T47D (cell line): ENCODE results near the genes C20orf203, ACTL10 and CHMP4B.

DNA sequence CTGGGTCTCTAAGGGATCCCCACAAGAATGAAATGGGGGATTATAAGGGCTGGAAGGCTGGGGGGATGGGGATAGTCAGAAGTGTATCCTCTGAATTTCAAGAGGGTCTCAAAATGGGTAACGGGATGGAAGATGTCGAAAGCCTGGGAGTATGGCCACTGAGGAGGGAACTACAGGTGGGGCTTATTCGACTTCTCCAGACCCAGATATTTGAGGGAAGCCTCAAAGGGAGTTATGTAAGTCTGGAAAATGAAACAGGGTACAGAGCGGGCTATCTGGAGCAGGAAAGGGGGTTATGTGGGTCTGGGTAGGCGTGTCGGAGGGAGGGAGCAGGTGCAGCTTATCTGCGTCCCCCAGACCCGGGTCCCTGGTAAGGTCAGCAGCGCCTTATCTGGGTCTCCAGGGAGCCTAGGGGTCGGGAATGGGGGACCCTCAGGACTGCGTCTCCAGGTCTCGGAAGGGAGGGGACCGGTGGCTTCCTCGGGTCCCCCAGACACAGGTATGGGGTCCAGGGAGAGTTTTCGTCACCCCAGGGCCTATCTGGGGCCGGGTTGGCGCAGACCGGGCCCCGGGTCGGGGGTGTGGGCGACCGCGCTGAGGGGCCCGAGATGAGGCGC, 502 bp downstream of the PLAGL2 start:
- RRBS: 2% methylated on average over 15 of the region's 25 CpGs

DNA sequence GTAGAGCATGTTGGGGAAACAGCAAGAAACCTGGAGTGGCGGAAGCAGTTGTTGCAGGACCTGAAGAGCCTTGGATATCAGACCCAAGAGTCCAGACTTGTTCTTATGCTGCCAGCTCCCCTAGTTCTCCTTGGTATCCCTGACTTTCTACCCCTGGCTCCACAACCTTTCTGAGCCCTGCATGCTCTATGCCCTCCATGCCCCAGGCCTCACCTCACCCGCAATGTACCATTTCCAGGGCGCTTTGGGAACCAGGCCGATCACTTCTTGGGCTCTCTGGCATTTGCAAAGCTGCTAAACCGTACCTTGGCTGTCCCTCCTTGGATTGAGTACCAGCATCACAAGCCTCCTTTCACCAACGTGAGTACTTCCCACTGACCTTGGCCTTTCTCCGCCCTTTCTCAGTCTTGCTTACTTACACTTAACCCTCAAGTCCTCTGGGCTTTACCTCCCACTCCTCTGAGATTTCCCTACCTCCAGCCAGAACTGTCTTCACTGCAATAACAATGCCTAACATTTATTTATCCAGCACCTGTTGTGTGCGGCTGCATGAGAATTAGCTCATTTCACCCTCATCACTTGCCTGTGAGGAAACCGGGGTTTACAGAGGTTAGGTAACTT, 2.3 kb downstream of the POFUT1 start:
- RRBS: no CpG with 5 or more reads among the region's 9 CpGs

- RRBS: no CpG with 5 or more reads among the region's 7 CpGs
These were observed 2.0 kb downstream of the ASXL1 start for GRCh38 chr20:32360082-32360558.

GRCh38 chr20:32428060-32428549, 70.0 kb downstream of the ASXL1 start:
- RRBS: no CpG with 5 or more reads among the region's 6 CpGs

GRCh38 chr20:32433358-32433822, 75.3 kb downstream of the ASXL1 start:
- RRBS: 93% methylated on average over 1 of the region's 14 CpGs

DNA sequence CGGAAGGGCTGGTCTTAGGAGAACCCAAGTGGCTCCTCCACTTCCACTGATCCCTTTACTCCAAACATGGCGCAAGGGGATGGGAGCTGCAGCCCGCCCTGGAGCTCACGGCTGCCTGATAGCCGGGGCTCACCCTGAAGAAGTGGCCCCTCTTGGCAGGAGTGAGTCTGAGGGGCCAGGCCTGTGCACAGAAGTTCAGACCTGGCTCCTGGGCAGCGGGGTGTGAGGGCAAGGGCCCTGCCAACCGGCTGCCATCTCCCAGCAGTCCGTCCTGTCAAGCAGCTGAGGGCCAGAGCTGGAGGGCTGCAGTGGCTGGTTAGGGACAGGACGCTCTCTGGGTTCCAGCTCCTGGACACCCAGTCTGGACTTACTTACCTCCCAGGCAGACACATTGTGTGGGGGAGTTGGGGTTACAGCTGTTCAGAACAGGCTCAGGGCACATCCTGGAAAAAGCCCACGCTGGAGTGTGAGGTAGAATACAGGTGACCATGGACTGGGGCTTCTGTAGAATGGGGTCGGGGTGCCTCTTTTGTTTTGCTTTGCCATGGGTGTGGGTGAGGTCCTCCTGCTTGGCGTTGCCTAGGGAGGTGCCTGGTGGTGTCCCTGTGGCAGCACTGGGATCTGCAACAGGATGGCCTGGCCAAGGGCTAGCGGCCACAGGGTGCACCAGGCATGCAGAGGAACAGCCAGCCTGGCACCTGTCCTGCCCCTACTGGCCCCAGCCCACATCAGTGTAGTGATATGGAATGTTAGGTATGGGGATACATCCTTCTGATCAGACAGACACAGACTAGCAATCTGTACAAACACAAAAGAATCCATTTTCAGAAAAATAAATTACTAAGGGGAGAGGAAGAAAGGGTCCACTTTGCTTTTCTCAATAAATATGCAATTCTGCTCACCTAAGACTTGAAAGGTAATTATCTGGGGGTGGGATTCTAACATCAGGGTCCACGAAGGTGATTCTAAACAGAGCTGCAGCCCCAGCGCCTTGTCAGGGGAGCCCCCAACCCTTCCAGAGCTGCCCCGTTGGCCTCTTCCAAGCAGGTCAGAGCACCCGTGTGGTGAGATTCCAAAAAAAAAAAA, 88.5 kb downstream of the ASXL1 start:
- RRBS: 86% methylated on average over 6 of the region's 17 CpGs

GRCh38 chr20:32474504-32475022, 110.6 kb downstream of the NOL4L start:
- RRBS: 40% methylated on average over 1 of the region's 18 CpGs

DNA sequence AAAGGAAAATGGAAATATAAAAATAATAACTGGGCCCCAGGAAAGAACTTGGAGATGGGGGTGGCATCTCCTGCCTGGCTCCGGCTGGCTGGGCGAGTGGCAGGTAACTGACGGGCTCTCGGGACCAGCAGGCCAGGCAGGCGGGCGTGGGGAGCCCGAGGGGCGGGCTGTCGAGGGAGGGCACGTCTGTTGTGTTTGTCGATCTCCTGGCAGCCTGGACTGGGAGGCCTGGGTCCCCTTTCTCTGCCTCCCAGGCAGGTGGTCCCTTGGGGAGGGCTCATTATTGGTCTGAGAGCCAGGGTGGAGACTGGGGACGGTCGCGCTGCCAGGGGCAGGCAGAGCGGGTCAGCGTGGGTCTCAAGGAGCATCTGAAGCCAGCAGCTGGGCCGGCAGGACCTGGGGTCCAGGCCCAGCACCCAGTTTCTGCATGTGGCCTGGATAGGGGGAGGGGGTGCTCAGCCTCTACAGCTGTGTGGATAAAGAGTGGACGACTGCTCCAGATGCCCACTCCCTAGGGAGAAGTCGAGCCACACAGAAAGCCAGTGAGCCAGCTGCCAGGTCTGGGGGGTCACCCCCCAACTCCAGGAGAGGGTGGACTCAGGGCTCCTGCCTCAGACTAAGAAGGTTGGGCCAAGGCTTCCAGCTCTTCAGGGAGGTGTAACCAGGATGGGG, 3.0 kb downstream of the NOL4L start:
- RRBS: no CpG with 5 or more reads among the region's 19 CpGs

DNA sequence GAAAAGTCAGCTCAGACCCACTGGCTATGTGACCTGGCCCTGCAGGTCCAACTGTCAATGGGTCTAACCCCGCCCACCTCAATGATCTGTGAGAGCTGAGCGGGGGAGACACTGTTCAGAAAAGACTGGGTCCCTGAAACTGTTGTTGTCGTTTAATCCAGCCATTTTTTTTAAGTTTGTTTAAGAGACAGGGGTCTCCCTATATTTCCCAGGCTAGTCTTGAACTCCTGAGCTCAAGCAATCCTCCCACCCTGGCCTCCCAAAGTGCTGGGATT, at the start of gene C20orf203:
TSS of gene C20orf203 (minus strand) at position 30 of the 275 bp plus-strand sequence.
- RRBS: no CpG with 5 or more reads among the region's 3 CpGs

- RRBS: no CpG with 5 or more reads among the region's 12 CpGs
These were observed 15.5 kb downstream of the DNMT3B start for GRCh38 chr20:32777527-32778199.

- RRBS: no CpG with 5 or more reads among the region's 13 CpGs
These were observed 36.1 kb downstream of the SUN5 start for GRCh38 chr20:32968163-32968479.

GRCh38 chr20:32982702-32983406, 21.4 kb downstream of the SUN5 start:
- RRBS: no CpG with 5 or more reads among the region's 7 CpGs

DNA sequence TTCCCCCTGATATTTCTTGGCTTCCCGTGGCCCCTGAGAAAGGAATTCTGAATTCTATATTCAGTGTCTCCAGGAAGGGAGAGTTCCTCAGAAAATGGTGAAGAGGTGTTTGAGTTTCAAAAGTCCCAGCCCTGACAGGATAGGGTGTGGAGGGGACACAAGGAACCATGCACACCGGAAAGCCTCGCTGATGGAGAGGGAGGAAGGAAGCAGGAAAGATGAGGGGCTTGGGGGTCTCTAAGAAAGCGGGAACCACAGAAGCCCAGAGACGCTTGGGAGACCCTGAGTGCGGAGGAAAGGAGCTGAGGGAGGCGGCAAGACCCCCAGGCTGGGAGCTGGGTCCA, 49.6 kb downstream of the BPIFB1 start:
- RRBS: no CpG with 5 or more reads among the region's 7 CpGs

DNA sequence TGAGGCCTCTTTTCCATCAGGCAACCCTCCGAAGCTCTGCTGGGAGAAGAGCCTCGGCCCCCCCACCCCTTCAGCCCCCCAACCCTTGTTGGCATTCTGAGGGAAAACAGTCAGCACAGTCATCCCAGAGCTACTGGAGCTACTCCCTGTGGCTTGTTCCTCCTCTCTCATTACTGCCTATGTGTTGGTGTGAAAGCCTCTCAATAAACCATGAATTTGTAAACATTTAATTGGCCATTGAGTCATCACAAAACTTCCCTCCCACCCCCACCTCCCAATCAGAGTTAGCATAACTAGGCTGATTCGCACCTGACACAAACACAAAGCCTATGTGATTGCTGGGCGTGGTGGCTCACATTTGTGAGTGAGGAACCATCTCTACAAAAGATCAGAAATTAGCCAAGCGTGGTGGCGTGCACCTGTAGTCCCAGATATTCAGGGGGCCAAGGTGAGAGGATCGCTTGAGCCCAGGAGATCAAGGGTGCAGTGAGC, 17.1 kb upstream of the SNTA1 start:
- RRBS: no CpG with 5 or more reads among the region's 7 CpGs

DNA sequence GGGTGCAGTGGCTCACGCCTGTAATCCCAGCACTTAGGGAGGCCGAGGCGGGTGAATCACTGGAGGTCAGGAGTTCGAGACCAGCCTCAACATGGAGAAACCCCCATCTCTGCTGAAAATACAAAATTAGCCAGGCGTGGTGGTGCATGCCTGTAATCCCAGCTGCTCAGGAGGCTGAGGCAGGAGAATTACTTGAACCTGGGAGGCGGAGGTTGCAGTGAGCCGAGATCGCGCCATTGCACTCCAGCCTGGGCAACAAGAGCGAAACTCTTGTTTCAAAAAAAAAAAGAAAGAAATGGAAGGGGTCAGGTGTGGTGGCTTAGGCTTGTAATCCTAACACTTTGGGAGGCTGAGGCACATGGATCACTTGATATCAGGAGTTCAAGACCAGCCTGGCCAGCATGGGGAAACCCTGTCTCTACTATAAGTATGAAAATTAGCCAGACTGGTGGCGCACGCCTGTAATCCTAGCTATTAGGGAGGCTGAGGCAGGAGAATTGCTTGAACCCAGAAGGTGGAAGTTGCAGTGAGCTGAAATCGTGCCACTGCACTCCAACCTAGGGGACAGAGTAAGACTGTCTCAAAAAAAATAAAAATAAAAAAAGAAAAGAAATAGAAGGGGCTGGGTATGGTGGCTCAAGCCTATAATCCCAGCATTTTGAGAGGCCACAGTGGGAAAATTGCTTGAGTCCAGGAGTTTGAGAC, 15.8 kb downstream of the CBFA2T2 start:
- RRBS: no CpG with 5 or more reads among the region's 13 CpGs

GRCh38 chr20:33644411-33645273, 17.5 kb upstream of the C20orf144 start:
- RRBS: 83% methylated on average over 3 of the region's 27 CpGs

- RRBS: 18% methylated on average over 28 of the region's 46 CpGs
These were observed at the start of gene ACTL10 for GRCh38 chr20:33666093-33667143. Gene ACTL10, plus strand, starts transcription at chr20:33666943.

DNA sequence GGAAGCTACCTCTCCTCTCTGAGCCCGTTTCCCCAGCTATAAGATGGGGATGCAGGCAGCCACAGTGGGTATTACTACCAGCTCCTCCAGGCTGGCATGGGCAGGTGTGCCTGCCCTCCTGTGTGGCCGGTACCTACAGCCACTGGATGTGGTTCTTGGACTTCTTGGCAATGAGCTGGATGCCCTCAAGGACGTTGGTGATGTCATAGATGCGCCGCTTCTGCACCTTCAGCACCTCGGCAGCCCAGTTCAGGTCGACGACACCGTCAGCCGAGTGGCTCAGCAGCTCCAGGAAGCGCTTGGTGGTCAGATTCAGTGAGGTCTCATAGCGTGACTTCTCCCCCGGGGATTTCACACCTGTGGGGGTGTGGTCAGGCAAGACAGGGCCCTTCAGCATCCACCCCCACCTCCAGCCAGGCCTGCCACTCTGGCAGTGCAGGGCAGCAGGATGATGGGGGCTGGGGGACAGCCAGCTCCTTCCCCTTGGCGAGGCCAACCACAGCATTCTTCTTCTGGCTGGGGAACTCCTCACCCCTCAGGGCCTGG, 5.5 kb upstream of the NECAB3 start:
- RRBS: no CpG with 5 or more reads among the region's 14 CpGs

GRCh38 chr20:33810770-33811798, at the start of gene CHMP4B:
Gene CHMP4B, plus strand, starts transcription at chr20:33811348.
- RRBS: 2% methylated on average over 42 of the region's 73 CpGs

DNA sequence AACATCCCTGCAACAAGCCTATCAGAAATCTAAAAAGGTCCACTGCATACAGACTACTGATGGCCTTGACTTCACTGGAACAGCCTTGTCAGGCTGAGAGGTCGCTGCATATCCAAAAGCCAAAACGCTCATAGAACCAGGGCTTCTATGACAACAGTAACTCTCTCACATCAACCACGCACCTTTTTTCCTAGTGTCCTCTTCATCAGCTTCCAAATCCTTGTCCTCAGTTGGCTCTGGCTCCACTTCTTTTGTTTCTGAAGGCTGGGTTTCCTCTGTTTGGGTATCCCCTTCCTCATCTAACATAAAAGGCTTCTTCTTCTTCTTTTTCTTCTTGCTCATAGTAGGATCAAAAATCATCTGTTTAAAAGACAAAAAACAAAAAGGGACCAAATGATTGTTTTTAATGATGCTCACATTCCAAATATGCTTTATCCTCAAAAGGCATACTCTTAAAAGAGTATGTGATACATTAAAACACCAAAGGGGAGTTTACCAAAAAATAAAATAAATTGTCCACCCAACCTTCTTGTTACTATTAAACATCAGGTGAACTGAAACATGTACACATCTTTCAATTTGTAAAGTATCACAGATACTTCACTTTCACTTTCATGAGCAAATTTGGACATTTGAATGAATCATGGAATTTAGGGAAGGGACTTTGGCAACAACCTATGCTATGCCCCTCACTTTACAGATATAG, 6.7 kb downstream of the EIF2S2 start:
- RRBS: no CpG with 5 or more reads among the region's 3 CpGs